Endothelial cell of umbilical vein (primary cell): ENCODE measurements around a stretch of chr6.

DNA sequence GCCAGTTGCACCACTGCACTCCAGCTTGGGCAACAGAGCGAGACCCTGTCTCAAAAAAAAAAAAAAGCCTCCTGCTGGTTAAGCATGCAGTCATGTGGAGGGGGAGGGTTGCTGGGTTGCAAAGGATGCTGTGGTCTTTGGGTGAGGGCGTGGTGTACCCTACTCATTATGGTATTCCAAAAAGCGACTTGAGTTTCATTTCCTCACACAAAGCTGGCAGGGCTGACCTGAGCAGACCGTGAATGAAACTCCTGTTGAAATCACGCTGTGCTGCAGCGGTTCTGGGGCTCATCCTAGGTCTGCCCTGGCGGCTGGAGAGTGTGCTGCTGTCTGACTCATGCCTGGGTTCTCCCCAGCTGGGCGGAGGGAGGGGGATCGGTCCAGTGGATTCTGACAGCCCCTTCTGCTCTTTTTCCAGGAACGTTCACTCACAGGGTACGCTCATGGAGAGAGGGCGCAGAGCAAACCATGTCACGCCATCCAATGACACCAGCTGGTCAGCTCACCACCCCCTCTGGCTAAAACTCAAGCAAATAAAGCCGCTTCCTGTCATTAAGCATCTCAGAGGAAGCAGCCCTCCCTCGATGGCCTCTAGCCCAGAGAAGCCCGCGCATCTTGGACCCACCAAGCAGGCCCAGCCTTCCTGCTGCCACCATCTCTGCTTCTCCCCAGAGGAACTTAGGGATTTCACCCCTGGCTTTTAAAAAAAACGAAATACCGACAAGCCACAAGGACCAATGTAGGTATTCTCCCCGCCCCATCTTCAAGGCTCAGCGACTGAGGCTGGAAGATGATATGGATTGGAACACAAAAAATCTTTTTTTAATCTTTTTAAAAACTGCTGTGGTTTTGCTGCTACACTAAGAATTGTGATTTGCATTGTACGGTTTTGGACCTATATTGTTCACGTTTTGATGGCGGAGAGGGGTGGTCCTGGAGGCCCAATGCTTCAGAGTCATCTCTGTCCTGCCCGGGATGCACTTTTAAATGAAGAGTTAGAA is 166.0 kb downstream of the SCML4 start:
- PRO-cap: no peak
CAGE:
- cytosol, long polyA minus RNA: no peak
- cytosol, long polyA plus RNA: no peak
- long polyA plus RNA: no peak
- nucleus, long polyA minus RNA: no peak
- nucleus, long polyA plus RNA: no peak

- PRO-cap: no peak
CAGE:
- cytosol, long polyA minus RNA: start-site peak on the plus strand at chr6:107659334-107660092, 5 reads
- cytosol, long polyA plus RNA: no peak
- long polyA plus RNA: no peak
- nucleus, long polyA minus RNA: no peak
- nucleus, long polyA plus RNA: no peak
Measured at GRCh38 chr6:107659626-107660146, 164.4 kb downstream of the SCML4 start.

GRCh38 chr6:108001941-108002140 is 43.8 kb upstream of the SEC63 start:
- PRO-cap: no peak
CAGE:
- cytosol, long polyA minus RNA: no peak
- cytosol, long polyA plus RNA: no peak
- long polyA plus RNA: no peak
- nucleus, long polyA minus RNA: no peak
- nucleus, long polyA plus RNA: no peak

DNA sequence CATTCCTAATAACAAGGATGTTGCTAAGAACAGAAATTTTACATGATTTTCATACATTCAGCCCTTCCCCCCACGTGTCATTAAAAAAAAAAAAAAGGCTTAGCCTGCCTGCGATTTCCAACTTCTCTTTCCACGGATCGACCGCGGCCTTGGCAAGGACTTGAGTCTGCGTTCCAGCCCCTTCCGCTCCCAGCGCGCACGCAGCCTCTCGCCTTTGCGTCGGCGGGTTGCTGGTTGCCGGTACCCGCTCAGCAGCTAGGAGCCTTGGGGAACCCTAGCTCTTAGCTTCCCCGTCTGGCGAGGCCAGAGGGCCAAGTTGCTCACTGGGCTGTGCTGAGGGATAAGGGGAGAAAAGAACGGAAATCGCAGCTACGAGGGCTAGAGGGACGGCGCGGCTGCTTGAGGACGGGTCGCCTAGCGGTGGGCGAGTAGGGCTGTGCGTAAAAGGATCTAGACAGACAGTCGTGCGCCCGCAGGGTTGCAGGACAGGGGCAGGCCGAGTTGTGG is 40.3 kb upstream of the OSTM1 start:
- PRO-cap: no peak
CAGE:
- cytosol, long polyA minus RNA: no peak
- cytosol, long polyA plus RNA: no peak
- long polyA plus RNA: no peak
- nucleus, long polyA minus RNA: no peak
- nucleus, long polyA plus RNA: no peak

- PRO-cap: no peak
CAGE:
- cytosol, long polyA minus RNA: no peak
- cytosol, long polyA plus RNA: no peak
- long polyA plus RNA: no peak
- nucleus, long polyA minus RNA: no peak
- nucleus, long polyA plus RNA: no peak
Measured at GRCh38 chr6:108294251-108294703, 577 bp upstream of the AFG1L start.

- PRO-cap: no peak
CAGE:
- cytosol, long polyA minus RNA: no peak
- cytosol, long polyA plus RNA: no peak
- long polyA plus RNA: no peak
- nucleus, long polyA minus RNA: no peak
- nucleus, long polyA plus RNA: no peak
Measured at GRCh38 chr6:108348507-108349000, 53.7 kb downstream of the AFG1L start.

DNA sequence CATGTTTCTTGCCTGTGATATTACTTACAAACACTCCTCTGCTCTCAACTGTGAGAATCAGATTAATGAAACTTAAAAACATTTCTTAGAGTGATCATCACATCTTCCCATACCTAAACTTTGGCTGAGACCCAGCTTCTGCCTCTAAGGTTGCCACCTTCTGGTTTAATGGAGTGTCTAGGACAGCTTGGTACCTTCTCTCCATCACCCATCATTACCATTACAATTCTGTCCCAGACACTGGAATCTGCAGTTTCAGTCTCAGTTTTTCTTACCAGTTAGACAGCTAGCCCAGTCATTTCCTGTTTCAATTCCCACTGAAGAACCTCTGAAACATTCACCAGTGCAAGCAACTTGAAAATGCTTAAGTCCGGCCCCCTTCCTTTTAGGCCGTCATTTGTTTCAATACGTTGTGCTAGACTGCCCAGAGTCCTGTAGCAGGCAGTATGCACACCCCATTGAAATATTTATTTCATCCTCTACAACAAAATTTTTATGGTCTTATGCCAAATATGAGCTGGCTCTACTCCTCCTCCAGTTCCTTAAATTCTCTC is 107.0 kb upstream of the FOXO3 start:
- PRO-cap: bidirectional peak, plus-strand start at position 397 of the sequence, minus-strand start at position 319 of the sequence
CAGE:
- cytosol, long polyA minus RNA: no peak
- cytosol, long polyA plus RNA: no peak
- long polyA plus RNA: no peak
- nucleus, long polyA minus RNA: no peak
- nucleus, long polyA plus RNA: no peak

GRCh38 chr6:108557742-108558438 is 2.8 kb upstream of the FOXO3 start:
- PRO-cap: bidirectional peak, plus-strand start at chr6:108557847, minus-strand start at chr6:108557819; bidirectional peak, plus-strand start at chr6:108558160, minus-strand start at chr6:108558037
CAGE:
- cytosol, long polyA minus RNA: no peak
- cytosol, long polyA plus RNA: no peak
- long polyA plus RNA: no peak
- nucleus, long polyA minus RNA: start-site peak on the minus strand at chr6:108558351-108558400, 11 reads
- nucleus, long polyA plus RNA: no peak

DNA sequence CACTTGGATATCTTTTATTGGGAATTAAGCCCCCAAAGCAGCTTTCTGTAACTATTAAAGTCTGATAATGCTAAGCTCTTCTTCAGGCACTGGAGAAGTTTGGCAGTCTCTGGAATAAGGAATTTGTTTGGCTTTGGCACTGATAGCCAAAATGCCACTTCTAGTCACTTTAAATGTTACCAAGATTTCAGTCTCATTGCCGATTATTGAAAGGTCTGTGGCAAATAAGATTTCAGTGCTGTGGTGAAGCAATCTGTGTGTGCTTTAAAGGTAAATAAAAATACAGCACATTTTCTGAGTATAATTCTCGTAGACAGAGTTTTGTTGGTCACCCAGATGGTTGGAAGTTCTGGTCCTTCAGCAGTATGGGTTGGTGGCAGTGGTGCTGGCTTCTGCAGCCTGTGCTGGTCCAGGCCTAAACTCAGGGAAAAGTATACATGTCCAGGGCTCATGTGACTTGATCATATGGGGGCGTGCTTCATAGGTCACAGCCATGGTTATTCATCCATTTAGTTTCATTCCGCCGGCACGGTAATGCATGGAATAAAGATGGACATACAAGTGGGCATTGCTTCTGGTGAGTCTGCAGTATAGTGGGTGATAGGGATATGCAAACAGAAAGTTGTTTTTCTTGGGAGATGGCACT is 23.0 kb downstream of the FOXO3 start:
- PRO-cap: no peak
CAGE:
- cytosol, long polyA minus RNA: no peak
- cytosol, long polyA plus RNA: no peak
- long polyA plus RNA: no peak
- nucleus, long polyA minus RNA: no peak
- nucleus, long polyA plus RNA: no peak

- PRO-cap: no peak
CAGE:
- cytosol, long polyA minus RNA: no peak
- cytosol, long polyA plus RNA: no peak
- long polyA plus RNA: no peak
- nucleus, long polyA minus RNA: no peak
- nucleus, long polyA plus RNA: no peak
Measured at GRCh38 chr6:108595976-108596512, 35.3 kb downstream of the FOXO3 start.

- PRO-cap: no peak
CAGE:
- cytosol, long polyA minus RNA: no peak
- cytosol, long polyA plus RNA: no peak
- long polyA plus RNA: no peak
- nucleus, long polyA minus RNA: no peak
- nucleus, long polyA plus RNA: no peak
Measured at GRCh38 chr6:108625929-108626755, 65.4 kb downstream of the FOXO3 start.

GRCh38 chr6:108651505-108652410 is 91.0 kb downstream of the FOXO3 start:
- PRO-cap: no peak
CAGE:
- cytosol, long polyA minus RNA: no peak
- cytosol, long polyA plus RNA: no peak
- long polyA plus RNA: no peak
- nucleus, long polyA minus RNA: no peak
- nucleus, long polyA plus RNA: no peak

GRCh38 chr6:108845987-108846496 is 2.2 kb upstream of the ARMC2 start:
- PRO-cap: no peak
CAGE:
- cytosol, long polyA minus RNA: no peak
- cytosol, long polyA plus RNA: no peak
- long polyA plus RNA: no peak
- nucleus, long polyA minus RNA: no peak
- nucleus, long polyA plus RNA: no peak

DNA sequence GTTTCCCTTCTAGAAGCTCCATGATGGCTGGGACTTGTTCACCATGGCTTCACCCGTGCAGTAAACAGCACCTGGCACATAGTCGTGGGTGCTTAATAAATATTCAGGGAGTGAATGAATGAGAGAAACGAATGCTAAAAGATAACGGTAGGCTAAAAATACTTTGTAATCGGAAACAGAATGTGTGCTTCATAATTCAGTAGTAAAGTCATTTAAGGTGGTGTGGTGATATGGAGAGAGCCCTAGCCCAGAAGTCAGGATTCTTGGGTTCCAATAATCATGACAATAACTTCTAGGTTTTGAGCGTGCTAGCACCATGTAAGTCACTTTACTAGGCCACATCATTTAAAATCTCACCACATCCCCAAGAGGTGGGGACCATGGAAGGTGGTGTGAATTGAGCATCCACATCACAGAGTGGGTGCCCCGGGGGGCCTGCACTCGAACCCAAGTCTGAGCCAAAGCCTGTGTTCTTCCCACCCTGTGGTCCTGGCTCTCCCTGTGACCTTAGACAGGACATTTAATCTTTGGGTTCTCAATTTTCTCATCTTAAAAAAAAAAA is 26.1 kb downstream of the ARMC2 start:
- PRO-cap: no peak
CAGE:
- cytosol, long polyA minus RNA: no peak
- cytosol, long polyA plus RNA: no peak
- long polyA plus RNA: no peak
- nucleus, long polyA minus RNA: no peak
- nucleus, long polyA plus RNA: no peak

GRCh38 chr6:108945382-108946358 is 97.4 kb downstream of the ARMC2 start:
- PRO-cap: no peak
CAGE:
- cytosol, long polyA minus RNA: no peak
- cytosol, long polyA plus RNA: no peak
- long polyA plus RNA: no peak
- nucleus, long polyA minus RNA: no peak
- nucleus, long polyA plus RNA: no peak

GRCh38 chr6:108948398-108949112 is 100.3 kb downstream of the ARMC2 start:
- PRO-cap: no peak
CAGE:
- cytosol, long polyA minus RNA: no peak
- cytosol, long polyA plus RNA: no peak
- long polyA plus RNA: no peak
- nucleus, long polyA minus RNA: no peak
- nucleus, long polyA plus RNA: no peak

- PRO-cap: no peak
CAGE:
- cytosol, long polyA minus RNA: no peak
- cytosol, long polyA plus RNA: no peak
- long polyA plus RNA: no peak
- nucleus, long polyA minus RNA: no peak
- nucleus, long polyA plus RNA: no peak
Measured at GRCh38 chr6:109083521-109084075, 11.0 kb downstream of the SESN1 start.

GRCh38 chr6:109163392-109164197 is 68.3 kb downstream of the CEP57L1 start:
- PRO-cap: no peak
CAGE:
- cytosol, long polyA minus RNA: start-site peak on the plus strand at chr6:109163777-109164205, 5 reads
- cytosol, long polyA plus RNA: no peak
- long polyA plus RNA: no peak
- nucleus, long polyA minus RNA: no peak
- nucleus, long polyA plus RNA: no peak

DNA sequence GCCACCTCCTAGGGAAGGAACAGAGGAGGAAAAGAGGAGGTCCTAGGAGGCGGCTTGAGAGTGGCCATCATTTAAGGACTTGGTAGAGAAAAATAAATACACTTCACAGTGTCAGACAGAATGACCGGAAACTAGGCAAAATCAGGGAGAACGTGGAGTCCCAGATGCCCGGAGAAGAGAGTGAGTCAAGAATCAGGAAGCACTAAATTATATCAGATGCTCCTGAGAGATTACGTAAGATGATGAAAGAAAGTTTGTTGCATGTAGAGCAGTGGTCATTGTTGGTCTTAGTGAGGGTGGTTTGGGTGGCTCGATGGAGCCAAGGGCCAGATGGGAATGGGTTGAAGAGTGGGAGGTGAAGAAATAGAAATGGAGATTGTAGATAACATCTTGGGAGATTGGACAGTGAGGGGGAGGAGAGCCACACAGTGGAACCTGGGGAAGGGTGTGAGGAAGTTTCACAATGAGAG is 142.3 kb downstream of the CEP57L1 start:
- PRO-cap: bidirectional peak, plus-strand start at position 278 of the sequence, minus-strand start at position 182 of the sequence
CAGE:
- cytosol, long polyA minus RNA: no peak
- cytosol, long polyA plus RNA: no peak
- long polyA plus RNA: no peak
- nucleus, long polyA minus RNA: no peak
- nucleus, long polyA plus RNA: no peak

DNA sequence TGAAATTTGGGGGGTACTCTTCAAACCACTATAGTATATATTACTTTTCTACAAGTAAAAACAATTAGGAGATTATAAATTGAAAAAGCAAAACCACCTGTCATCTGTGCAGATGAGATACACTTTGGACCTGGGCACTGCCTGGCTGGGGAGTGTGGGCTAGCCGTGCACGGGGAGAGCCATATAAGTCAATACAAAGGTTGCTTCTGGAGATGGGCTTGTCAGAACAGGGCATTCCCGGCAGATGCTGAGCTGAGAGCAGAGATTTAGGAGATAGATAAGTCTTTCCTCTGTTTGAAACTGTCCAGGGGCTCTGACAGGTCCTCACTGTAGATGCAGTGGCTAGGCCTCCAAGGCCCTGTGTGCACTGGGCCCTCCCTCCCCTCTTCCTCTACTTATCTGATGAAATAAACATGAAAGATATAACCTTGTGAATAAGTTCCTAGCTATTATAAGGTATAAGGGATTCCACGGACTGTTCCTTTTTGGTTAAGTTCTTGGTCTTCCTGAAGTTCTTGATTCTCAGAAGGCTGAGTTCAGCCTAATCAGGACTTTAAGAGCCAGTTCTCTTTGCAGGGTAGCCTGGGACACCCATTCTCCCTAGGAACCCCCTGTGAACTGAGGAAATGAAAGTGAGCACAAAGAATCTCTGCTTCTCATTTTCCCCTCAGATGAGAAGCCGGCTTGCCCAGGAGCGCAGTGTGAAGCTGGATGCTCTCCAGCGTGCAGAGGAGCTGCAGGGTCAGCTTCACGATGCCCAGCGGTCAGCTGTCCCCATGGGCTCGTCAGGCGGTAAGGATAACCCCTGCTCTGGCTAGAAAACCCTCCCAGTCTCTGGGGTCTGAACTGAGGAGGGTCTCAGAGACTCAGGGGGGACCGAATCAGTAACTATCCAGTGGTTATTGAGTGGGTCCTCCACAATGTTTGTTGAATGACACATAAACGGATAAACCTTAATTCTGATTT is 34.2 kb downstream of the CD164 start:
- PRO-cap: no peak
CAGE:
- cytosol, long polyA minus RNA: no peak
- cytosol, long polyA plus RNA: no peak
- long polyA plus RNA: no peak
- nucleus, long polyA minus RNA: no peak
- nucleus, long polyA plus RNA: no peak